AG08470 (cell line): ENCODE results near the genes ZNF208 and ZNF492.

DNA sequence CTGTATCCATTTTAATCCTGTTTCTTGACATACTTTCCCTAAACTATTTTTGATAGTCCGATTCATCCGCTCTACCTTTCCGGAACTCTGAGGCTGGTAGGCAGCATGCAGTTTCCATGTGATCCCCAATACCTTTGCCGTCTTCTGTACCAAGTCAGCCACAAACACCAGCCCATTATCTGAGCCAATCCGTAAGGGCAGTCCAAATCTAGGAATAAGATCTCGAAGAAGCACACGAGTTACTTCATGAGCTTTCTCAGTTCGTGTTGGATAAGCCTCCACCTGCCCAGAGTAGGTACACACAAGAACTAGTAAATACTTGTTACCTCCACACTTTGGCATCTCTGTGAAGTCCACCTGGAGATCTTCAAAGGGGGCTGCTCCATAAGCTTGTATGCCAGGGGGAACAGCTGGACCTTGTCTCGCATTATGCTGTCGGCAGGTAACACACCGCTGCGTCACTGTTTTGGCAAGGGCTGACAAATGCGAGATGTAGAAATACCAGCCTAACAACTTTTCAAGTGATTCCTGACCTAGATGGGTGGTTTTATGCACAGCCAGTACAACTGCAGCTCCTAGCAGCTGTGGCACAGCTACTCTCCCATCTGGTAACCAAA is 26.1 kb upstream of the ZNF66 start:
- RRBS: no CpG with 5 or more reads among the region's 13 CpGs

DNA sequence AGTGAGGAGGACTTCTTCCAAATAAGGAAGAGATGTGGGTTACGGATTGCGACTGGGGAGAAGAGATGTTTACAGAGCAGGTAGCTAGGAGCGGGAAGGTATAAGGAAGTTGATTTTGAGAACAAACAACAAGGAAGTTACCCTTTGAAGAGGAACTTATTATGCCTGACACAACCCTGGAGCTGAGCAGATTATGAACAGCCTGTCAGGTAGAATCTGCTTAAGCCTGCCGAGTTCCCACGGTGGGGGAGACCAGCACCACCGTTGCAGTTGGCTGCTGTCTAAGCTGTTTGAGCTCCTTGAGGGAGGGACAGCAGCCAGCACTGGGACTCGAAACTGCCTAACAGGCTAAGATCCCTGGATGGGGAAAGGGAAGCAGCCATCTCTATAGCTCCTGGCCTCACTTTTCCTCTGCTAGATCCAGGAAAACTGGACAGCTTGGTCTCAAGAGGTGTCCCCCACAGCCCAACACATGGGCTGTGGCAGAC is 6.6 kb upstream of the ZNF66 start:
- RRBS: no CpG with 5 or more reads among the region's 7 CpGs

GRCh38 chr19:21083774-21084194 is 1.8 kb downstream of the ZNF714 start:
- RRBS: no CpG with 5 or more reads among the region's 2 CpGs

- RRBS: no CpG with 5 or more reads among the region's 3 CpGs
Observed at GRCh38 chr19:21398382-21398893, 1.5 kb downstream of the ZNF493 start.

DNA sequence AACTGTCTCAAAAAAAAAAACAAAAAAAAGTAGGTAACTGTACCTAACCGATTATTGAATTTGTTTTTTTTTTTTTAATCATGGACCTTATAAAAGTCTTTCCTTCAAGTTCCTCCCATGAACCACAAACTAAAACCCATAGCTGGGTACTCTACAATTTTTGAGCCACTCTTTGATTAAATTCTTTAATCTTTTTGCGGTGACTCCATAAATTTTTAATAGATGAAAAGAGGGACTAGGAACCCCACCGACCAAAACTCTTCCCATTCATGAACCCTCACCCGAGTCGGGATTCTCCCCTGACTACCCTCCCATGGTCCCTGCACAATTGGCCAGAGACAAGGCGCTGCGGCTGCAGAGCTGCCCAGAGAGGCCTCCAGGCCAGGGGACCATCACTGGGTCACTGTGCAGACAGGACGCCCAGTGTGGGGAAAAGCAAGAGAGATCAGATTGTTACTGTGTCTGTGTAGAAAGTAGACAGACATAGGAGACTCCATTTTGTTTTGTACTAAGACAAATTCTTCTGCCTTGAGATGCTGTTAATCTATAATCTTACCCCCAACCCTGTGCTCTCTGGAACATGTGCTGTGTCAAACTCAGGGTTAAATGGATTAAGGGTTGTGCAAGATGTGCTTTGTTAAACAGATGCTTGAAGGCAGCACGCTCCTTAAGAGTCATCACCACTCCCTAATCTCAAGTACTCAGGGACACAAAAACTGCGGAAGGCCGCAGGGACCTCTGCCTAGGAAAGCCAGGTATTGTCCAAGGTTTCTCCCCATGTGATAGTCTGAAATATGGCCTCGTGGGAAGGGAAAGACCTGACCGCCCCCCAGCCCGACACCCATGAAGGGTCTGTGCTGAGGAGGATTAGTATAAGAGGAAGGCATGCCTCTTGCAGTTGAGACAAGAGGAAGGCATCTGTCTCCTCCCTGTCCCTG is 62.4 kb downstream of the ZNF429 start:
- RRBS: no CpG with 5 or more reads among the region's 14 CpGs

DNA sequence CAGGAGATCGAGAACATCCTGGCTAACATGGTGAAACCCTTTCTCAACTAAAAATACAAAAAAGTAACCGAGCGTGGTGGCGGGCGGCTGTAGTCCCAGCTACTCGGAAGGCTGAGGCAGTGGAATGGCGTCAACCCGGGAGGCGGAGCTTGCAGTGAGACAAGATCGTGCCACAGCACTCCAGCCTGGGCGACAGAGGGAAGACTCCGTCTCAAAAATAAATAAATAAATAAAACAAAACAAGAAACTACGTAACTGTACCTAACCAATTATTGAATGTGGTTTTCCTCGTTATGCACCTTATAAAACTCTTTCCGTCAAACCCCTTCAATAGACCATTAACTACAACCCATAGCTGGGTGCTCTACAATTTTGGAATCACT is 779 bp downstream of the ZNF208 start:
- RRBS: no CpG with 5 or more reads among the region's 15 CpGs

DNA sequence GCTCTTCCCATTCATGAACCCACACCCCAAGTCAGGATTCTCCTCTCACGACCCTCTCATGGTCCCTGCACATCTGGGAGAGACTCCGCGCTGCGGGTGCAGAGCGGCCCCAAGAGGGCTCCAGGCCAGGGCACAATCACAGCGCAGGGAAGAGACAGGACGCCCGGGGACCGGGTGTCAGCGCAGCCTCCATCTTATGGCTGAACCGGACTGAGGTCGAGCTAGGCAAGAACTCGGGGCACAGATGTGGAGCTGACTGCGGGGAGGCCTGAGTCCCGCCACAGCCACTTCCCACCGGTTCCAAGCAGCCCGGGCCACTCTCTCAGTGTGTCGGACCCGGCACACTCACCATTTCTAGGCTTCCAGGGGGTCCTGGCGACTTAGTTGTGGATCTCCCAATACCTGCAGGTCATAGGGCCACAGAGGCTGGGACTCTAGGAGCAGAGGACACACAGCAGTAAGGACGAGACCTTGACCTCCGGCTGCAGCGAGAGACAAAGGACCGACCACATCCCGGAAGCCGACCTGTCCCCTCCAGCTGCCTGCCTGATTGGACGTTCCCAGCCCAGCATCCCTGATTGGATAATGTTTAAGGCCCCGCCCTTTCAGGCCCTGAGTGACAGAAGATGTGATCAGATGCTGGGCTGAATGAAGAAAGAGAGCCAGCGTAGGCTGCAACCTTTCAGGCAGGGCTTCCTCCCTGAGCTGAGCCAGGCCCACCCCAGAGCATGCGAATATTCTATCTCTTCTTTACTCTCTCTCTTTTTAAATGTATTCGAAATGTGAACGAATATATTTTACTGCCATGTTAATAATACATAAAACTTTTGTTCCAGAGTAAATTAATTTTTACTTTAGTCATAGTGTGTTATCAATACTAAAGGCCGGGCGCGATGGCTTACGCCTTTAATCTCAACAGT is at the start of gene ZNF208:
Gene ZNF208, minus strand, starts transcription at position 501 of the 920 bp plus-strand sequence.
- RRBS: no CpG with 5 or more reads among the region's 36 CpGs

DNA sequence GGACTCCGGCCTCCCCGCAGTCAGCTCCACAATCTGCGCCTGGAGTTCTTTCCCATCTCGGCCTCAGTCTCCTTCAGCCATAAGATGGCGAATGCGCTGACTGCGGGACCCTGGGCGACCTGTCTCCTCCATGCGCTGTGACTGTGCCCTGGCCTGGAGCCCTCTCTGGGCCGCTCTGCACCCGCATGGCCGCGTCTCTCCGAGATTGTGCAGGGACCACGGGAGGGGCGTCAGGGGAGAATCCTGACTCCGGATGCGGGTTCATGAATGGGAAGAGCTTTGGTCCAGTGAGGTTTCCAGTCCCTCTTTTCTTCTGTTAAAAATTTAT is 351 bp downstream of the ZNF729 start:
- RRBS: no CpG with 5 or more reads among the region's 18 CpGs

DNA sequence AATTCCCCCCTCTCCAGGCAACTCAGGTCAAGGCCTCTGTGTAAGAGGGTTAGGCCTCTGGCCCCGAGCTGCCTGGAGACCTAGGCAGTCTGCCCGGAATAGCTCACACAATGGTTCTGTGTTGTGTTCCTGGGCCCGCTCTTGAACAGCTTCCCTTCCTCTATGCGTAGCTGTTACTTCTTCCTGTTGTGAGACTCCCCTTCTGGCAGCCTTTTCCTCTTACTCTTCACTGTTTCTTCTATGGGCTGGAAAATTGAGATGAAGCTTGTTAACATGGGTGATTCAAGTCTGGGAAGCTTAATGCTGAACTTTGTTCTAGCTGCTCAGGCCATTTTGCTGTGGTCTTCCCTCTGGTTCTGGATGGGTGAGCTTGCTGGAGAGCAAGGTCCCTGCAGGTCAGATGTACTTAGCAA is 14.6 kb upstream of the ZNF492 start:
- RRBS: no CpG with 5 or more reads among the region's 4 CpGs

GRCh38 chr19:22633897-22634465 is at the start of gene ZNF492:
Gene ZNF492 (plus strand): TSS chr19:22634324.
- RRBS: no CpG with 5 or more reads among the region's 26 CpGs

DNA sequence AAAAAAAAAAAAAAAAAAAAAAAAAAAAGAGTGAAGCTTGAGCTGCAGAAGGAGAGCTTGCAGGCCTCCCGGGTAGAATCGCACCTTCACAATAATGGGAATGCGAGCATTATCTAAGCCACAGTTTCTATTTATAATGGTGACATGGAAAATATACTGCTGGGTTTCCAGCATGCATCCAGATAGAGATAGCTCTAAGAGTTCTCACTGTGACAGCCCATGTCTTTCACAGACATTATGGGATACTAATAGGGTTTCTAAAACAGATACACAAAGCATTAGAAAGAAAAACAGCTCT is 15.0 kb downstream of the ZNF91 start:
- RRBS: no CpG with 5 or more reads among the region's 3 CpGs

DNA sequence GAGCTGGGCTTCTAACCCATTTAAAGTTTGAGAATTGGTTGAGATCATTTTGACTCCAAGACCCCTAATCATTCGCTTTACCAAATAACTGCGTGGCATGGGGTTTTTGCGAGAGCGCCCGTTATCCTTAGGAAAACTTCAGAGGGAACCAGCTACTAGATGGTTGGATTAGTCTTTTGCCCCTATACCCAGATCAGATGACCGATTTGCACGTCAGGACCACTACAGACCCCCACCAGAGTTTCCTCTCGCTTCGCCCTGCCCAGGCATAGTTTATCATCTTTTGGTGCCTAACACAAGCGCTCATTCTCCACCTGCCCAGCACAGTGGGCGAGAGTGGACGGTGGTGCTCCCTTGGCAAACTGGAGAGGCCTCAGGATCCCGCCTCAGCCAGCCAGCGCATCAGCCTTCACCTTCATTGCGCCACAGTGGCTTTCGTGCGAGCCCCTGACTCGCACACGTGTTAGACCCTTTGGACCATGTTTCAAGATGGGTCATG is 85.2 kb upstream of the ZNF254 start:
- RRBS: no CpG with 5 or more reads among the region's 19 CpGs

GRCh38 chr19:24078735-24079889 is 7.9 kb upstream of the ZNF254 start:
- RRBS: no CpG with 5 or more reads among the region's 6 CpGs

- RRBS: no CpG with 5 or more reads among the region's 6 CpGs
Observed at GRCh38 chr19:24144562-24144952, 57.6 kb downstream of the ZNF254 start.

DNA sequence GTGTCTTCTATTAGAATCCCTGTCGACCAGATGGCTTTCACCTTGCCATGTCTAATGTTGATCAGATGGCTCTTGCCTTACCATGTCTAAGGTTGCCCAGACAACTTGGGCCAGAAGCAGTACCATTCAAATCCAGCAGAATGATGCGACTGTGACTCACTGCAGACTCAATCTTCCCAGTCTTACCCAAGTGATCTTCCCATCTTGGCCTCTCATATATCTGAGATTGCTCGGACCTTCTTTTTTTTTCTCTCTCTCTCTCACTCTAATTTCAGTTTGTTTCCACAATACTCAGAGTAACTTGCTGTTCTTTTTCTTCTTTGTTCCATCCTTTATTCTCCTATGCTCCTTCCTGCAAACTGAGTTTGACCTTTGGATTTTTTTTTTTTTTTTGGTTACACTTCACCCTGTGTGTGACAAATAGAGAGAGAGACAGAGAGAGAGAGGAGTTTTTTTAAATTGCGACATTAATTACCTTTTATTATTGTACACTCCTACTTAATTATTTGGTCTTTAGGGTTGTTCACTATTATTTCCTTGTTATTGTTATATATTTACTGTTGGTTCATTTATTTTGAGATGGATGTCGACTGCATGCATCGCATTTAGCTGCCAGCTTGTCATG is 1441.3 kb downstream of the UQCRFS1 start:
- RRBS: no CpG with 5 or more reads among the region's 6 CpGs

GRCh38 chr19:28571871-28572196 is 641.1 kb downstream of the UQCRFS1 start:
- RRBS: no CpG with 5 or more reads among the region's 2 CpGs

DNA sequence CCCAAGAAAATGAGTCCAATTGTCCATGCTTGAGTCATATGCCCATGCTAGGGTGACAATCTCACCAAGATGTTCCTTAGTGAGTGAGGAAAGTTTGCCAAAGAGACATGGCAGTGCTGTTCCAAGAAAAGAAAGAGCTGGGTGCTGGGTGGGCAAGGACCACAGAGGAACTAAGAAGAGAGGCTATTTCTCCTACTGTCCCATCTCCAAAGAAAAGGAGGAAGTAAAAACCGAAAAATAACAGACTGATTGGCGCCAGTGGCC is 606.8 kb downstream of the UQCRFS1 start:
- RRBS: no CpG with 5 or more reads among the region's 2 CpGs

- RRBS: no CpG with 5 or more reads among the region's 10 CpGs
Observed at GRCh38 chr19:29247729-29248296, 34.9 kb upstream of the UQCRFS1 start.

DNA sequence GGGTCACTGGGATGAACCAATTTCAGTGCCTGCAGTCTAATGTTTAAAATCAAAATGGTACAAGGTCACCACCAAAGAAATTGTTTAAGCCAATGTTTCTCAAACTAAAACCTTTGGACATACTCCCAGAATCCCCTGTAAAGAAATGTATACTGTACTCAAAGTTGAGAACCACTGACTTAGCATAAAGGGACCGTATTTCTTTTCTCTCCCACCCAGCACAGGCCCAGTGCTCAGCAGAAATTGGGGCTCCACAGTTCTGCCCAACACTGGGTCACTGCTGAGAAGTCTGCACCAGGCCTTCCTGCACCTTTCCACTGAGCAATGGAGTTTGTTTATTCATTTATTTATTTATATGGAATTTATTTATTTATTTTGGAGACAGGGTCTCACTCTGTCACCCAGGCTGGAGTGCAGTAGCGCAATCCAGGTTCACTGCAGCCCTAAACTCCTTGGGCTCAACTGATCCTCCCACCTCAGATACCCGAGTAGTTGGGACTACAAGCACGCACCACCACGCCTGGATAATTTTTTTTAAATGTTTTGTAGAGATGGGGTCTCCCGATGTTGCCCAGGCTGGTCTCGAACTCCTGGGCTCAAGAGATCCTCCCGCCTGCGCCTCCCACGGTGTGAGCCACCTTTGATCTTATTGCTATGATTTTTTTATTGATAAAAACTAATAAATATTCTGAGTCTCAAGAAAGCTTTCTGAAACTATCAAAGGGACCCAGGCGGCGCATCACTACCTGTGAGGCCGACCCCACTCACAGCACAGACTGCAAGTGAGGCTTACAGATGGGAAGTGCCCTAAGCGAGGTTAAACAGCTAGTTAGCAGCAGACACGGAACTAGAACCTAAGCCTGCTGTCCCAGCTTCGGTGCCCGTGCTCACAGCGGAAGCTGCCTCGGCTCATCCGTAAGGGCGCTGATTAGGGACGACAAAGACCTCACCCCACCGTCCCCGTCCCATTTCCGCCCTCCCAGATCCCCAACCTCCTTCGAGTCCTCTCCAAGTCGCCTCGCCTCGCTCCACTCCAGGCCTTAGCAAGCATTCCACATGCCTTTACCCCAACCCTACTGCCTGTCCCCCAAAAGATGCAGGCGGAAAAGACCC is 720 bp upstream of the POP4 start:
- RRBS: no CpG with 5 or more reads among the region's 30 CpGs

DNA sequence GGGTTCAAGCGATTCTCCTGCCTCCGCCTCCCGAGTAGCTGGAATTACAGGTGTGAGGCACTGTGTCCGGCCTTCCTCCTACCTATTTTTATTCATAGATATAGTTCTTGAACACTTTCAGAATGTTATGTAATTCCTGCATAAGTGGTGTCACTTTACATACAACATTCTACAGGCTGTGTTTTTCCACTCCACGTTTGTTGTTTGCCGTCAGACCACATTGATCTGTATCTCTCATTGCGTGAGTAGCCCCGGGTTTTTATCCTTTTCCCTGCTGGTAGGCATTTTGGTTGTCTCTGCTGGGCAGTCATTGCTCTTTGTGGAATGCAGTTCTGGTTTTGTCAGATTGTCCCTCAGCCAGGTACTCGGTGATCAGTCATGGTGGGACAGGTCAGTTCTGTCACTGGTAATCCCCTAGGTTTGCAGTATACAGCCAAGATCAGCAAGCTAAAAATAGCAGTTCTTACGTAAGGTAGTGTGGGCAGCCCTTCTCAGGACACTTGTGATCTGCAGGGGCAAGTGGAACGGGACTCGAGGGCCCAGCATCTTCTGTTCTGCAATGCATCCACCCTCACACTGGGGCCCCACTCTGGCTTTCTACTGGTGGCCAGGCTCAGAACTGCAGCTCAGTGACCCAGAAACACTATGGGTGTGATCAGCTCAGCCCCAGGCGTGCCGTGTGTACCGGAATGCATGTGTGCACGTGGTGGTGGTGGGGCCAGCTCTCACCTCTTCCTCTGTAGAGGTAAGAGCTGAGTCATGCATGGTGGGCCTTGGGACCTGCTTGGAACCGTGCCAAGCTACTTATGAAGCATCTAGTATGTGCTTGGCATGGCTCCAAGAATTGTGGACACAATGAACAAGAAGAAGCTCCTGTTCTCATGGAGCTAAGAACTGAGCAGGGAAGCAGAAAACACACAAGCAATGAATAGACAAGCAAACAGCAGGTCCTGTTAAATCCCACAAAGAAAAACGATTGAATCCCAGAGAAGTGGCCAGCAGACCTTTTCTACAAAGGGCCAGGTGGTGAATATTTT is 6.2 kb downstream of the PLEKHF1 start:
- RRBS: no CpG with 5 or more reads among the region's 18 CpGs